ENCODE results near the genes MKX, LYZL1 and SVIL.

GRCh38 chr10:27702063-27702485, 43.5 kb downstream of the MKX start:
- PRO-cap: no peak
- RAMPAGE, long total RNA, 2 experiments: no peak in any of the 2 experiments

DNA sequence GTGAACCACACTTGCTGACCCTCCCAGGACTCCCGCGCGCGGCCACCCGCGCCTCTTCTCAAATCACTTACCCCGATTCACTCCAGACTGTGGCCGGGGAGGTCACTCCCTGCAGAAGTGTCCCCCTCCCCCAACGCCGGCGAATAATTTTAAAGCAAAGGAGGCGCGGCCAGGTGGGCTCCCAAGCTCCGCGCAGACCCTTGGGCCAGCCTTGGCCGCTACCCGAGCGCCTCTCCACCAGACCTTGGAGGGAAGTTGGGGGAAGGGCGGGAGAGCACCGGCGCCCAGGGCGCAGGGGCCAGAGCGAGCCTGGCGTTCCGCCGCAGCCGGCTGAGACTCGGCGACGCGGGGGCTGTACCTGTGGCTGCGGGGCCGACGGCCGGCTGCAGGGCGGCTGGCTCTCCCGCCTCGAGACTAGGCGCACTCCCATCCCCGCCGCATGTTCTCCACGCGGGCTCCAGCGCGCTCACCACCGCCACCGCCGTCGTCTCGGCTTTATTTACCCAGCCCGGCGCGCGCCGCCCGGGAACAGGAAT, at the start of gene MKX:
TSS of gene MKX (minus strand) at position 471 of the 536 bp plus-strand sequence.
- PRO-cap: no peak
- RAMPAGE, long total RNA, 2 experiments: no peak in any of the 2 experiments

GRCh38 chr10:27747144-27747436, 1.5 kb upstream of the MKX start:
- PRO-cap: no peak
- RAMPAGE, long total RNA, 2 experiments: no peak in any of the 2 experiments

- PRO-cap: no peak
- RAMPAGE, long total RNA, 2 experiments: no peak in any of the 2 experiments
These were observed 17.2 kb downstream of the ODAD2 start for GRCh38 chr10:27981621-27982126.

DNA sequence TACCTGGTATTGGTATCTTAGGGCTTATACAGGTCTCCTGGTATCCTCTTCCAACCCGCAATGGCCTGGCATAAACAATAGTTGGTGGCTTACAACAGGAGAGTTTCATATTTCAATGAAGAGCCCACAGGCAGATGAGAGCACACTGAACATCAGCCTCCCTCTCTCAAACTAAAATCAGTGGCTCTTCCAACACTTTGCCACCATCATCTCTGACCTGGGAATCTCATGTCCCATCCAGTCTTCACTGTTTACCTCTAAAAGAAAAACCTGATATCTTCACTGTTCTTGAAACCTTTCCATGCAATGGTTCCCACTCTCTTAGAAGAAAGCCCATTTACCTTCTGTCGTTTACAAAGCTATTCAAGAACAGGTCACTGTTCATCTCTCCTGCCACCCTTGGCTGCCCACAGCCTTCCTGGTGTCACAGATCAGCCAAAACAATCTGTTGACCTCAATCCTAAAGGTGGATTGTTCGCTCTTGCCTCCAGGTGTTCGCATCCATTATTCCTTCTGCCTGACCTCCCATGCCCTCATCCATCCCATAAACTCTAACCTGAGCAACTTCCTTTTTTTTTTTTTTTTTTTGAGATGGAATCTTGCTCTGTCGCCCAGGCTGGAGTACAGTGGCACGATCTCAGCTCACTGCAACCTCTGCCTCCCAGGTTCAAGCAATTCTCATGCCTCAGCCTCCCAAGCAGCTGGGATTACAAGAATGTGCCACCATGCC, 106.1 kb downstream of the MPP7 start:
- PRO-cap: no peak
- RAMPAGE, long total RNA, 2 experiments: no peak in any of the 2 experiments

GRCh38 chr10:28326926-28327377, 24.1 kb upstream of the MPP7 start:
- PRO-cap: unidirectional peak, minus-strand start at chr10:28327024
- RAMPAGE, long total RNA, 2 experiments: no peak in any of the 2 experiments

- PRO-cap: no peak
- RAMPAGE, long total RNA, 2 experiments: no peak in any of the 2 experiments
These were observed 14.5 kb upstream of the WAC start for GRCh38 chr10:28518530-28518762.

GRCh38 chr10:28539924-28541035, 7.4 kb downstream of the WAC start:
- PRO-cap: no peak
- RAMPAGE, long total RNA, 2 experiments: no peak in any of the 2 experiments

DNA sequence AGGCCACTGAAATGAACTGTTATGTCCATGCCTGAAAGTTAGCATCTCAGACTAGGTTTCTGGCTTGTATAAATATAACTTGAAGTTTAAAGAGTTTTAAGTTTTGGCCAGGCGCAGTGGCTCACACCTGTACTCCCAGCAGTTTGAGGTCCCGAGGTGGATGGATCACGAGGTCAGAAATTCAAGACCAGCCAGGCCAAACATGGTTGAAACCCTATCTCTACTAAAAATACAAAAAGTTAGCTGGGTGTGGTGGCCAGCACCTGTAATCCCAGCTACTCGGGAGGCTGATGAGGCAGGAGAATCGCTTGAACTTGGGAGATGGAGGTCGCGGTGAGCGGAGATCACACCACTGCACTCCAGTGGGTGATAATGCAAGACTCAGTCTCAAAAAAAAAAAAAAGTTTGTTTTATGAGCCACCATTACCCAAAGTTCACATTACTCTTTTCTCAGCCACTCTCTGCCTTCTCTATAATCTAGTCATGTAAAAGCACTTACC, 16.9 kb downstream of the WAC start:
- PRO-cap: no peak
- RAMPAGE, long total RNA, 2 experiments: no peak in any of the 2 experiments

DNA sequence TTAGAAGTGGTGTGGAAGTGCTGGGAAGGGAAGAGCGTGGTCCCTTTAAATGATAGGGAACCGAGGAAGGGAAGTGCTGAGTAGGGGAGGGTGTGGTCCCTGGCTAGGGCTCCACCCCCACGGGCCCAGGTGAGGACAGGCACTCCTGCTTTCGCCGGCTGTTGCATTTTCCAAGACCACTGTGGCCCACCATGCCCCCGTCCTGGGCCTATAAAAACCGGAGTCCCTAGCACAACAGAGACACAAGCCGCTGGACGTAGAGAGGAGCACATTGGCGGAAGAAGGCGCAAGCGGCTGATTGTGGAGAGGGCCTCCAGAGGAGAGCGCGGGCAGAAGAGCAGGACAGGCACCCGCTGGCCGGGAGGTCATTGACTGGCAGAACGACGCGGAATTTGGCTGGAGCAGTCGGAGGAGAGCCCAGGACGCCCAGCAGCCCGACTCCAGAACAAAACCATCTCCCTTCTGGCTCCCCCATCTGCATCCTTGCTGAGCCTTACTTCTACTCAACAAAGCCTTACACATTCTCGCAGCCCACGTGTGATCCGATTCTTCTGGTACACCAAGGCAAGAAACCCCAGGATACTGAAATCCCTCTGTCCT, 146.2 kb upstream of the LYZL1 start:
- PRO-cap: no peak
- RAMPAGE, long total RNA, 2 experiments: no peak in any of the 2 experiments

DNA sequence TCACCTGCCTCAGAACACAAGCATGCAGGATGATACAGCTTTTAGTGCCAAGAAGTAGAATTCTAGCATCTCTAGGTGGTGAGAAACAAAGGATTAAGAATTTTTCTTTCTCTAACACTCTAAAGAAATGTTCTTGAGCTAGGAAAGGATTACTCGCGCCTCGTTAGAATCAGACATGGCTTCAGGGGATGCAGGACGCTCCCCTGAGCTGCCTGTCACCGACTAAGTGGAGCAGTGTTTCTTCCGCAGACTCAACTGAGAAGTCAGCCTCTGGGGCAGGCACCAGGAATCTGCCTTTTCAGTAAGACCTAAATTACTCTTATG, at the start of gene LYZL1:
TSS of gene LYZL1 (plus strand) at position 141 of the 324 bp plus-strand sequence.
- PRO-cap: no peak
- RAMPAGE, long total RNA, 2 experiments: no peak in any of the 2 experiments

GRCh38 chr10:29319059-29319658, 30.3 kb downstream of the LYZL1 start:
- PRO-cap: no peak
- RAMPAGE, long total RNA, 2 experiments: no peak in any of the 2 experiments

- PRO-cap: no peak
- RAMPAGE, long total RNA, 2 experiments: no peak in any of the 2 experiments
These were observed 73.0 kb downstream of the SVIL start for GRCh38 chr10:29561494-29562454.

- PRO-cap: no peak
- RAMPAGE, long total RNA, 2 experiments: no peak in any of the 2 experiments
These were observed 28.1 kb downstream of the SVIL start for GRCh38 chr10:29606358-29607293.

DNA sequence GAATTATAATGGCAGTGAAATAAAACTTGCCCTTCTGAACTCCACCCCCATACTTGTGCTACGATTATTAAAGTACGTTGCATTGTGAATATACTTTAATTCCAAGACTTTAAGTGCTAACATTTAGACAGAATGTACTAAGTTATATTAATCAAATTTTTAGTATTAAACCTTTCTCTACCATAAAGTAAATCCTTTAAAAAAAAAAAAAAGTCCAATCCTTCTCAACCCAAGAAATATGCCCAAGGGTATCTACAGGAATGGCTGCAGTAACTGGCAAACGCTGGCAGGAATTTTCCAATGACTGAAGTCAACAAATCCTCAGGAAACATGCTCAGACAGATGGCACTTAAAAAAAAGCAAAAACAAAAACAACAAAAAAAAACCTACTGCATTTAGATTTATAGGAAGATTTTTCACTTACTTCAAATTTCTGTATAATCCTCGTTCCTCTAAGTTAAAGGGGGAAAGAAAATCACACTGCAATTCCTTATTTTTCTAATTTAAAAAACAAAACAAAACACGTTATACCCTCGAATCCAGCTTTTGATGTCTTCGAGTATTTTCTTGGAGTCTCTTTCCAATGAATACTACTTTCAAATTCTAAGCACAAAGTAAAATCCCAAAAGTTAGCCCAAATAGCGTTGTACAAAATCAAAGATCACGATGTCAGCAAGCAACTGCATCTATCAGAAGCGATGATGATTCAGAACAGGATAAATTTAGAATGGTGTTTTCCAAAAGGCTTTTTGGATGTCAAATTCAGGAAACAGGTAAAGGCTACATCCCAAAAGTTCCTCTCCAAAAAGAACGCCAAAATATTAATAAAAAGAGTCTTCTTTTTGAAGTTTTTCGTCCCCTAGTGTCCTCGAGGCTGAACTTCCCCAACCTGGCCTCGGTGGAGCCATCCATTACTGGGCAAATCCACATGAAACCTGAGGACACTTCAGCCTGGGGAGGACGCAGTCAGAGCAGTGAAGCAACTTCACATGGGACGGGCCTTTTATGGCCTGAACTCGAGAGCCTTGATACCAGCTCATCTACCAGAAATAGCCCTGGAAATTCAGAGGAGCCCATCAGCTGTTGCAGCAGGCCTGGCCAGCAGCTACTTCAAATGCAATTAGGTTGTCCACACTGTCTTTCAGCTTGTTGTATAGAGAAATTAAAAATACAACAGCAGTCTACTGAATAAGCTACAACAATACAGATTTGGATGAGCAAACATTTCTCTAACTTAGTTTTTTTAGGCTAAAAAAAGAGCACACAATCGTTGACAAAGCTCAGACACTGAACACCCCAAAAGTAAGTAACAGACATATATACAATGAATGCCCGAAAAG, at the start of gene SVIL:
TSS of gene SVIL (minus strand) at position 976 of the 1,340 bp plus-strand sequence.
- PRO-cap: bidirectional peak, plus-strand start at position 1,058 of the sequence, minus-strand start at position 976 of the sequence
- RAMPAGE, long total RNA, 2 experiments: start-site peak on the minus strand in 2 of 2 experiments, centred at positions 628 to 939 of the sequence, 197 to 1,747 reads per replicate

GRCh38 chr10:29804058-29804807, 169.5 kb upstream of the SVIL start:
- PRO-cap: no peak
- RAMPAGE, long total RNA, 2 experiments: no peak in any of the 2 experiments

- PRO-cap: bidirectional peak, plus-strand start at chr10:29805675, minus-strand start at chr10:29805392
- RAMPAGE, long total RNA, 2 experiments: no peak in any of the 2 experiments
These were observed 170.6 kb upstream of the SVIL start for GRCh38 chr10:29805478-29805740.

GRCh38 chr10:29860106-29860441, 199.3 kb downstream of the JCAD start:
- PRO-cap: no peak
- RAMPAGE, long total RNA, 2 experiments: no peak in any of the 2 experiments

DNA sequence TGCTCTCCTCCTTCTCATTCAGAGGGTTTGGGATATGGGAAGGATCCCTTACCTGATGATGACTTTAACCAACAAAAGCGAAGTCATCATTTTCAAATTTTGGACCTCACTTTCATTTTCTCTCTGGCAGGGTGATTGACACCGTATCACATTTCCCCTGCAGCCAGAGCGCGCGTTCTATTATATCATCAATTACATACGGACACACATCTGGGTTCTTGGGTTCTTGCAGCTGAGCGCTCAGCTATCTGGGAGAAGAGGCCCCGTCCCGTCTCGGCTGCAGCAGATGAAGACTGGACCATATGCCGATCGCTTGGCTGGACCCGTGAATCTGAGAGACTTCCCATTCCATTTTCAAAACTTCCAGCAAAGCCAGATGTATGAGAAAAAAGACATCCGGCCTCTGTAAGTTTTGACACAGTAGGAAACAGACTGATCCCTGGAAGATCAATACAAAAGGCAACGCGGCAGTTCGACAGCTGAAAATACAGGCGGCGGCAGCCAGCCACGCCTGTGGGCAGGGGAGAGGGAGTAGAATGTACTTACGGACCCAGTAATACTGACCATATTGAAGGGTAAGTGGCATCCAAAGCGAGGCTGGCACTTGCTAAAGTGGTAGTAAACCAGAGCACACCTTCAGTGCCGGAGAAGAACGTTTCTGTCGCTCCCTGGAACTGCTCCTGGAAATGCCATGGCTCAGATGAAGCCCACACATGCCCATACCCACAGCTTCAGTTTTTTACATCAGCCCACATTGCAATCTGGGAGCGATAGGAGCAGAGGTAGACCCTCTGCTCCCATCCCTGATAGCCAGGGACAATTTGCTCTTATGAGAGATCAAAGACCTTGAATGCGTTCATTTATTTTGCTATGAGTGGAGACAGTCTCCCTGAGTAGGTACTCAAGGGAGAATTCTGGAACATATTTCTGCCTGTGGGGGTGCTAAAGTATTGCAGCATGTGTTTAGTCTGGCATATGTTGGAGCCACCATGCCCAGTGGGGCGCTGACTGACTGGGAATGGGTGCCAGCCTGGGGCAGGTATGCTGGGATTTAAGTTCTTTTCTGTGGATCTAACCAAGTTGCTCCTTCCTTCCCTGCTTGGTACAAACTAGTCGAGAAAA, 99.5 kb downstream of the JCAD start:
- PRO-cap: no peak
- RAMPAGE, long total RNA, 2 experiments: no peak in any of the 2 experiments

DNA sequence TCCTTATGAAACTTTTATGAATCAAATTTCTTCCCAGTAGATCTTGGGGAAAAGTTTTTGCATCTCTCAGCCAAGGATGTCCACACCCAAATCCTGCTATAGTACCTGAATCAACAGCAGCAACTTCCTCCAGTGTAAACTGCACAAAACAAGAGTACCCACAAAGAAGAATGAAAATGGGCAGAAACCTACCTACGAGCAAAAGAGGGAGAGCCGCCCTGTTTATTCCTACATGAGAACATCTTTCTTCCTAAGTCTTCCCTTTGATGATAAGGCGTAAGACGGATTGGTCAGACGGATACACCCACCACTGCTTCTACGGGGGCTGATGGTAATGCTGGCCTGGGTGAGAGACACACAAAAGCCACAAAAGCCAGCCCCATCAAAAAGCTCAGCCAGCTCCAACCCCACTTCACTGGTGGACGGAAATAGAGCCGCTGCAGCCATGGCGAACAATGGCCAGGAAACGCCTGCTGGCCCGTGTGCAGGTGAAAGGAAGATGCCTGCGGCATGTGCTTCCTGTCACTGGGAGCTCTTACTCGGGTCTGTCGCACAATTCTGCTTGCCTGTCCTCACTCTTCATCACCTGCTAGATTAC, 10.4 kb downstream of the JCAD start:
- PRO-cap: unidirectional peak, plus-strand start at position 522 of the sequence
- RAMPAGE, long total RNA, 2 experiments: no peak in any of the 2 experiments